PC-3 (cell line): ENCODE measurements around the genes HABP4, PRXL2C, CTSV and ANP32B.

DNA sequence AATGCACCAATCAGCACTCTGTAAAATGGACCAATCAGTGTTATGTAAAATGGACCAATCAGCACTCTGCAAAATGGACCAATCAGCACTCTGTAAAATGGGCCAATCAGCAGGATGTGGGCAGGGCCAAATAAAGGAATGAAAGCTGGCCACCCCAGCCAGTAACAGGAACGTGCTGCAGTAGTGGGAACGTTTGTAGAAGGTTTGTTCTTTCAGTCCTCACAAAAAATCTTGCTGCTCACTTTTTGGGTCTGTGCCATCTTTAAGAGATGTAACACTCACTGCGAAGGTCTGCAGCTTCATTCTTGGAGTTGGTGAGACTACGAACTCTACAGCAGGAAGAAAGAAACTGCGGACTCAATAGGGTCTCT, 145.7 kb upstream of the ERCC6L2 start:
- RAMPAGE, long total RNA, result no peak

- RAMPAGE, long total RNA, result no peak
These were observed 133.7 kb downstream of the ERCC6L2 start for GRCh38 chr9:96009162-96009704.

- RAMPAGE, long total RNA, result no peak
These were observed 172.3 kb downstream of the HSD17B3 start for GRCh38 chr9:96129495-96130326.

DNA sequence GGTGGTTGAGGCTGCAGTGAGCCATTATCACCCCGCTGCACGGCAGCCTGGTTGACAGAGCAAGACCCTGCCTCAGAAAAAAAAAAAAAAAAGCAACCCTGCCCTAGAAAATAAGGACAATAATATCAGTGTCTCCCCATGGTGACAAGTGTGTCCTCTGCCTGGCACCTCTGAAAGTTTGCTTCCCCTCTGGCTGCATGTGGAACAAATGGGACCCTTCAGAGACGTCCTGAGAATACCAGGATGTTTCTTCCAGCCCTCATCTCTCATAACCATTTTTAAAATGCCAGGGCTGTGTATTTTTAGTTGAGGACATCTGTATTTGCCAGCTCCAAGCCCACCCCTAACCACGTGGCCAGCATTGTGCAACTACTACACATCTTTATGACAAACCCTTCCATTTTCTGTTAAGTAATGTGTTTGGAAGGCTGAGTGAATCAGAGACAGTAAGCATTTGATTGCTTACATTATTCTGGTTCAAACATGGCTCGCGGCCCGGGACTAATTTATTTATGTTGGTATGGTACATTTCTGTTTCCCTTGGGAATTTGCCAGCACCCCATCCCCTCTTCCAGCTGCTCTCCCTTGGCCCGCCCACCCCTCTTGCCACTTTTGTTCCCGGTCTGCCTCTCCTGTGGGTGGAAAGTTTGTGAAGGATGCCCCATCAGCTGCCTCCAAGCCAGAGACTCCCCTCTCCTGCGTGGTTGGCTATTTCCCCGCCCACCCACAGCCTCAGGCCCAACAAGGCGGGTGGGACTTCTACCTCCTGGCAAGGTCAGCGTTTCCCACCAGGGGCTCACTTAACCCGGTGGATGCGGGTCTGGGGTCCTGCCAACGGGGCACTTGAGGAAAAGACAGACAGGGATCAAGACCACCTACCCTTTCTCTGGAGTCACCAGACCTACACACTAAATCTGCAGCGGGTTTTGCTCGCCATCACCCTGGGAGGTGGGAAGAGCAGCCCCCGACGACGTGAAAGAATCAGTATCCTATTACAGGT, 162.3 kb downstream of the HSD17B3 start:
- RAMPAGE, long total RNA, result no peak

DNA sequence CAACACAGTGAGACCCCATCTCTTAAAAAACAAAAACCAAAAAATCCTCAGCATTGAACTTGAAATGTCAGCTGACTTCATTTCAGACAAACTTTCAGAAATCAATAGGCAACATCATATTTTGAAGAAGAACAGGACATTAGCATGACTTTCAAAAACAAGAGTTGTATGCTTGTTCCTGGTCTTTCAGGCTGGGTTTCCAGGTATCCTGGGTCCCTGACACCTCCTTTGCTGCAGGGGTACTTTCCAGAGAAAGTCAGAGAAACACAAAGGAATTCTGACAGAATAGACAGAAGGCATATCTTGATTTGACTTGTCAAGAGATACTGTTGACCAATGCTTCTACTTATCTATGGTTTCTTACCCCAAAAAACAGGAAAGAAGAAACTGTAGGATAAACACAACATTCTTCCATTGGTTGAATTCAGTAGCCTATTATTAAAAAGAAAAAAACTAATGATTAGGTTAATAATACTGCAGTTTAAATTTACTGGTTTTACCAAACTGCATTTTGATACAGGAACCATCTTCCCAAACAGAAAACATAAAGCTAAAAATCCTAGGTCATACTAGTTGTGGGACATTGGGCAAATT, 34.5 kb upstream of the HSD17B3 start:
- RAMPAGE, long total RNA, result no peak

- RAMPAGE, long total RNA, result no peak
These were observed 4.5 kb downstream of the ZNF367 start for GRCh38 chr9:96413326-96414412.

DNA sequence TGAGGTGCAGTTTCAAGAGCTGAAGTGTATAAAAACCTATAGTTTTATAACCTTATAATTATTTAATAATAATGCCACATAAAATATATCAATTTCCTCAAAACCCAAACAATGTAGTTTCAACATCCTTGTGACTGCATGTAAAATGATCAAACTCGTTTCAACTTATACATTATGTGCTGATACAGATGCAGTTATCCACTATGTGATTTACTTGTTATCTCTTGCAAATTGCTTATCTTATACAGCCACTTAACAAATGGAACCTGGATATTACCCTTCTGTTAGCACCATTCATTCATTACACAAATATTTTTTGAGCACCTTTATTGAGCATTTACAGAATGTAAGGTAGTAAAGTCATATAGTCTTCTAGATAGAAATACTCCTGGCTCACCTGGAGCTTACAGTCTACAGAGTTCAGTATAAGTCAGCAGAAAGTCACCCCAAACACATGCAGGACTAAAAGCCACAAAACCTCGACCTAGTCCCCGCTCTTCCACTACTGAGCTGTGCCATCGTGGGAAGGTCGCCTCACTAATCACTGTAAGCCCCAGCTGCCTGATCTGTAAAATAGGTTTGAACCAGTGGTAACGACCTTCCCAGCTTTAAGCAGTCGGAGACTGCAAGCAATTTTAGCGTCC, 1.6 kb downstream of the ZNF367 start:
- RAMPAGE, long total RNA, result no peak

- RAMPAGE, long total RNA, result no peak
These were observed at the start of gene HABP4 for GRCh38 chr9:96450024-96451114. Gene HABP4 (plus strand): TSS chr9:96450169.

DNA sequence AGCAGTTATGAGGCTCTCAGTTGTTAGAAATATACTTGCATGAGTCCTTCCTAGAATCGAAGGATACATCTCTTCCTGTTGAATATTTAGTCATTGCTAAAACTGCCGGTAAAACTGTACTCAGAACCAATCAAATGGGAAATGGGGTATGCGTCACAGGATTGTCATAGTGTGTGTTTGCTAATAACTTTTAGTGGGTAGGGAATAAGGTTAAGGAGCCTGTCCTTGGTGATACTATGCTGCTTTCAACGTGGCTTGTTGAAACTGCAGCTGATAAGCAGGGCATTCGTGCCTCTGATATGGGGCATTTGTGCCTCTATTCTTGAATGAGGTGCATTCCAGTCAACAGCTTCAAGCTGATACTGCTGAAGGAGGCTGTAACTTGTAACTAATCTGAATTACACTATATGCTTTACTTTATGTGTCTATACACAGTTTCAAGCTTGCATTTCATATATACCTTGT, 26.6 kb downstream of the HABP4 start:
- RAMPAGE, long total RNA, result no peak

GRCh38 chr9:96501121-96501816, 51.3 kb downstream of the HABP4 start:
- RAMPAGE, long total RNA, result no peak

GRCh38 chr9:96523148-96523843, 73.3 kb downstream of the HABP4 start:
- RAMPAGE, long total RNA, result no peak

DNA sequence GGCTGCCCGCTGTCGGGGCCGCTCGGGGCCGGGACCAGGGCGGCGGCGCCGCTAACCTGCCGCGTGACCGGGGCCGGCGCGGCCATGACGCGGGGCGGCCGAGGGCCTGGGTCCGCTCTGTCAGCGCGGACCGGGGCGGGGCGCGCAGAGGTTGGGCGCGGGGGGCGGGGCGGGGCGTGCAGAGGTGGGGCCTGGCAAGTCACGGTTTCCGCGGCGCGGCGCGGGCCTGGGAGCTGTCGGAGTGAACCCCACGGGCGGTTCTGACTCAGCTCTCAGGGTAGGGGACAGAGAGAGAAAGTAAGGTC, at the start of gene PRXL2C:
TSS of gene PRXL2C (minus strand) at position 122 of the 305 bp plus-strand sequence.
- RAMPAGE, long total RNA, result no peak

- RAMPAGE, long total RNA, result no peak
These were observed at the start of gene CTSV for GRCh38 chr9:97038841-97039909. Gene CTSV (minus strand): TSS chr9:97039142.

DNA sequence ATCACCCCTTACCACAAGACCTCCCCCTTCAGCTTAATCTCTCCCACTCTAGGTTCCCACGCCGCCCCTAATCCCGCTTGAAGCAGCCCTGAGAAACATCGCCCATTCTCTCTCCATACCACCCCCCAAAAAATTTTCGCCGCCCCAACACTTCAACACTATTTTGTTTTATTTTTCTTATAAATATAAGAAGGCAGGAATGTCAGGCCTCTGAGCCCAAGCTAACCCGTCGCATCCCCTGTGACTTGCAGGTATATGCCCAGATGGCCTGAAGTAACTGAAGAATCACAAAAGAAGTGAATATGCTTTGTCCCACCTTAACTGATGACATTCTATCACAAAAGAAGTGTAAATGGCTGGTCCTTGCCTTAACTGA, 88.1 kb upstream of the CCDC180 start:
- RAMPAGE, long total RNA, result no peak

DNA sequence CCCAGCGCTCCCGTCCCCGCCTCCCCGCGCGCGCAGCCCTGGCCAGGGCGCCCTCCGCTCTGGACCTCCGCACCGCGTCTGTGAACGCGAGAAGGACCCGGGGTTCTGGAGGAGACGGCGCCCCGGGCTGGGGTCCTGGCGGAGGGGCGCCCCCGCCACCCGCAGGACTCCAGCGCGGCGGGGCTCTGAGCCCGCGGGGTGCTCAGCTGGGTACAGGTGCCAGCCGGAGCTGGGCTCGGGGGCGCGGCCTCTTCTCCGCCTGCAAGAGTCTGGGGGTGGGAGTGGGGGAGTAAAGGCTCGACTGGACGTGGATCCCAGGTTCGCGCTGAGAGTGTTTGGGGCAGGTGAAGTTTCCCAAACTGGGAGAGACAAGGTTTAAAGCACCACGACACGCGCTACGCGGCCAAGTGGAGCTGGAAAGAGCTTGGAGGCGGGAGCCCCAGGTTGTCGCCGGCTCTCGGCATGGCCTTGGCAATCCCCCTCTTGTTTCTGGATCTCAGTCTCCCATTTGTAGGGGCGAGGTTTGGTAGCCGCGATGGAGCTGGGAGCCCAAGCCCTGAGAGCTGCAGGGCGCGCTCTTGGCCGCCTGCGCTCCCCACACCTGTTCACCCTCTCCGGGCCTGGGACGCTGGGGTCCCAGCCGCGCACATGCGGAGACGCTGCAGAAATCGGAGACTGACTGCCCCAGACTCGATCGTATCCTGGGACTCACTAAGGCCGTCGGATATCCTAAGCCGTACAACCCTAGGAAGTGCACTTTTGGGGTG, 719 bp downstream of the TMOD1 start:
- RAMPAGE, long total RNA, result no peak

- RAMPAGE, long total RNA, result no peak
These were observed 3.8 kb downstream of the TRMO start for GRCh38 chr9:97918366-97919071.

DNA sequence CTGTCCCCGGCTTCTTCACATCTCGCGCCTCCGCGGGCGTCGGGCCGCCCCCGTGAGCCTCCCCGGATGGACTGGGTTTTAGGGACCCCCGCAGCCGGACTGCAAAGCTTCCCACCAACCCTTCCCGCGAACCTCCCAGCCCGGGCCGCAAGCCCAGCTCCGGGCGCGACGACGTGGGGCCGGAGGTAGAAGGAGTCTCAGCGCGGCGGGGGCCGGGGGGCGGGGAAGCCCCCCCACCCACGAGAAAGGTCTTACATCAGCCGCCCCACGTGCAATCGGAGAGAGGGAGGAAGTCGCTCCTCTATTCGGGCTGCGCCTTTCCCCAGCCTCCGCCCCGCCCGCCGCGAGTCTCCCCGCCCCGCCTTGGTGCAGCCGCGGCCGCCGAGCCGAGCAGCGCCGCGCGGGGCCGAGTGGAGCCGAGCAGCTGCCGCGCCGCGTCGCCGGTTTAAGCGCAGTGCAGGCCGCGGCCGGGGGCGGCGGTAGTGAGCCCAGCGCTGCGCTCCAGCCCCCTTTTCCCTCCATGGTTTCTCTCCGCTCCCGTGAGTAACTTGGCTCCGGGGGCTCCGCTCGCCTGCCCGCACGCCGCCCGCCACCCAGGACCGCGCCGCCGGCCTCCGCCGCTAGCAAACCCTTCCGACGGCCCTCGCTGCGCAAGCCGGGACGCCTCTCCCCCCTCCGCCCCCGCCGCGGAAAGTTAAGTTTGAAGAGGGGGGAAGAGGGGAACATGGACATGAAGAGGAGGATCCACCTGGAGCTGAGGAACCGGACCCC, at the start of gene ANP32B:
TSS of gene ANP32B (plus strand) at position 510 of the 771 bp plus-strand sequence.
- RAMPAGE, long total RNA, result no peak

- RAMPAGE, long total RNA, result no peak
These were observed 36.6 kb downstream of the ANP32B start for GRCh38 chr9:98019658-98020209.

- RAMPAGE, long total RNA, result no peak
These were observed 9.7 kb downstream of the NANS start for GRCh38 chr9:98066126-98066684.

DNA sequence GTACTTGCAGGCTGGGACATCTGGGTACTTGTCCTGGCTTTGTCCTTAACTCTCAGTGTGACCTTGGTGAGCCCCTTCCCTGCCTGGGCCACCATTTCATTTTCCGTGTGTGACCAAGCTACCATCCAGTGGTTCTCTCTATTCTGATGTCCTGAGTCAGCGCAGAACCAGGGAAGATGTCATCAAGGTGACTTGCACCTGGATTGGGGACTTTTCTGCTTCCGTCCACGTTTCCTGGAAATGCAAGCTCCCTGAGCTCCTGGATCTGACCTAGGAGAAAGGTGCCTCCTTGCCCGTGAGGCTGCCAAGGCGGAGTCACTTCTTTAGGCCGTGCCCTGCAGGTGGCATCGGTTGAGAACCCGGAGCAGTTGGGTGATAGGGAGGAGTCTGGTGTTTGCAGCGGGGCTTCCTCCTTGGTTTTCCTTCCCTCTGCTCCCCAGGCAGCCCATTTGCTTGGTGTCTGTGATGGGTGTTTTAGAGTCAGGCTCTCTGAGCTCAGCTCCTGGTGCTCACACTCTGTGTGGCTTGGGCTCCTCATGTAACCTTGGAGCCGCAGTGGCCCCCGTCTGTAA, 15.2 kb downstream of the NANS start:
- RAMPAGE, long total RNA, result no peak